REH cell (cell line): ENCODE measurements around a stretch of chr16.

- PRO-cap = no peak
Observed at GRCh38 chr16:15638903-15639648, 3.9 kb downstream of the MARF1 start.

GRCh38 chr16:15822887-15823796, 33.7 kb downstream of the MYH11 start:
- PRO-cap = no peak

DNA sequence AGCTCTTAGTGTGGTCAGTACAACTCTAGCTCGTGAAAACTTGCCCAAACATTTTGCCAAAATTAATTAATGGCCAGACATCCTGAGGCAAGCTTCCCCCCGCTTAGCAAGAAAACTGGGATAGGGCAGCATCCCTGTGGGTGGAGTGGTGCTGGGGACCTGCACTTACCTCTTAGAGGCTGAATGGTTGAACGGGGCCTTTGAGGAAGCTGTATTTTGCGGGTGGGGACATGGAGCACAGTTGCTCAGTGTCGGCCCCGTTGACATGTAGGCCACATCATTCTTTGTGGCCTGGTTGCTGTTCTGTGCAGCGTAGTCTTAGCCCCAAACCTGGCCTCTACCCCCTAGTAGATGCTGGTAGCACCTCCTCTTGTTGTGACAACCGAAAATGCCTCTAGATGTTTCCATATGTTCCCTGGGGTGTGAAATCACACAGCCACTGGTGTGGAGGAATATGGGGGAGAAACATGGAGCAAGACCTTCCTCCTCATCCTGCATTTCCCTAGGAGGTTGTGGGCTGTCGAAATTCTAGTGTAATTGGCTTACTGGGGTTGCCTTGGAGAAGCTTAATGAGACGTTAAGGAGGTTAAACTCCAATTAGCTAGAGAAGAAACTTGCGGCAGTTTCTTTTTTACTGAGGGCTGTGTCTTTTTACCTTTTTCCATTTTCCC, 9.3 kb downstream of the ABCC1 start:
- PRO-cap = no peak

- PRO-cap = no peak
Observed at GRCh38 chr16:15960984-15961560, 11.7 kb downstream of the ABCC1 start.

- PRO-cap = no peak
Observed at GRCh38 chr16:15971913-15972517, 22.6 kb downstream of the ABCC1 start.

- PRO-cap = no peak
Observed at GRCh38 chr16:16075708-16076389, 126.4 kb downstream of the ABCC1 start.

DNA sequence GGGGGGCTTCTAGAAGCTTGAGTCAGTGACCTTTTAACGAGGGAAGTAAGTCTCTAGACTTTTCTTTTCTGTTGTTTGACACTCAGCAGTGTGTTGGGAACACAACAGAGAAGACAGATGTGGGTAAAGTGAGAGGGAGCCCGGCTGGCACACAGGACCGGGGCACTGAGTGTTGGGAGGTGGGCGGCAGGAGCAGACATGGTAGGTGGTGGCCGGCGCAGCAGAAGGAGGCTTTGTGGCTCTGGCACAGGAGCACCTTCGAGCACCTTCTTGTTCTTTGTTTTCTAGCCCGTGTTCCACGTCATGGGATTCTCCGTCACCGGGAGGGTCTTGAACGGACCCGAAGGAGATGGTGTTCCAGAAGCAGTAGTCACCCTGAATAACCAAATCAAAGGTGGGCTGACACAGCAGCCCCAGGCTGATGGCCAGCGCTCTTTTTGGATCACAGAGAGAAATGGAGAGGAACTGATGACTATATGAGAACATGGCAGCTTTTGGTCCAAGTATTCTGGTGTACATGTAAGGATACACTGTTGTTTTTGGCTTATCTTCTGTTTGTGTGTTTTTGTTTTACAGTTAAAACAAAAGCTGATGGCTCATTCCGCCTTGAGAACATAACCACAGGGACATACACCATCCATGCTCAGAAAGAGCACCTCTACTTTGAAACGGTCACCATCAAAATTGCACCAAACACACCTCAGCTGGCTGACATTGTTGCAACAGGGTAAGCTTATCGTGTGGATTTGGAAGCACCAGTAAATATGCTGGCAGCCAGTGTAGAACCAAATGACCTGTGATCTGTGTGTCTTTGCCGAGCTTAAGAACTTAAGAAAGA, 23.3 kb downstream of the NOMO3 start:
- PRO-cap = no peak

- PRO-cap = no peak
Observed at GRCh38 chr16:16804862-16805075, 425.8 kb downstream of the NPIPA7 start.

DNA sequence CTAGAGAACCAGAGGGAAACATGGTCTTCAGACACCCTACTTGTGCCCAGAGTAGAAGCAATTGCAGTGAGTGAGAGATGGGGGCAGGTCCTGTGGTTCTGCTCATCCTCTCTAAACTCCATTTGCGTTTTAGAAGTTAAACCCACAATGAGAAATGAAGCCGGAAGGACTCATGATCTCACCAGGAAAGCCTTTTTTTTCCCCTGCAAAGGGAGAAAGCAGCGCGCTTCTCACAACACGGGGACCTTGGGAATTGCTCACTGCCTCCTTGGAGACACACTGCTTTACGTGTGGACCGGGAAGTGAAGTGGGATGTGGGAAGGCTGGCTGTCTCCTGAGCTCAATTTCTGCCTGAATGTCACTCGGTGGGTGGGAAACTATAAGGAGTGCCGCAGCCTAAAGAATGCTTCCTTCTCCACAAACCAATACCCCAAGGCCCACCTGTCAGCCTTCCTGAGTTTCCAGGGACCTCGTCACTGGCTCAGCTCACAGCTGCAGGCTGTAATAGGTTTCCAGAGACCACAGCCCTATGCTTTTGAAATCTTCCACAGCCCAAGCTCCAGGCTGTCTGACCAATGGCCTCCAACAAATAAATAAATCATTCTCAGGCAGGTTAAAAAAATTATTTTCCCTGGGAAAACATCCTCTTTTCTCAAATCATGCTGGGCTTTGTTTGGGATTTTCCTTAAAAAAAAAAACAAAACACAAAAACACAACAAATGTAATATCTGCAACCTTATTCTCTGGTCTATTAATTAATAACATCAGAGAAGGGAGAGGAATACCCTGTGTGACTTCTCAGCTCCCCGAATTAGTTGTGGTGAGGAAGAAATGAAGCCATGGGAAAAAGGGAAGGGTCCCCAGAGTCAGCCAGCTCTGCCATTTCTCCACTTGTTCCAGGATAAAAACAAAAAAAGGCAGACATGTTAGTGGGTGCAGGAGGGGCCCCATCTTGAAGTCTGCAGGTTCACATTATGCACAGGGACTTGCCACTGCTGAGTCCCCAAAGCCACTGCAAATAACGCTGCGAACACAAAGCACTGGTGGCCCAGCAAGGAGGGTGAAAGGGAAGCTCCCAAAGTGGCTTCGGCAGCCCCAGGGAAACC, 365.2 kb downstream of the XYLT1 start:
- PRO-cap = no peak

DNA sequence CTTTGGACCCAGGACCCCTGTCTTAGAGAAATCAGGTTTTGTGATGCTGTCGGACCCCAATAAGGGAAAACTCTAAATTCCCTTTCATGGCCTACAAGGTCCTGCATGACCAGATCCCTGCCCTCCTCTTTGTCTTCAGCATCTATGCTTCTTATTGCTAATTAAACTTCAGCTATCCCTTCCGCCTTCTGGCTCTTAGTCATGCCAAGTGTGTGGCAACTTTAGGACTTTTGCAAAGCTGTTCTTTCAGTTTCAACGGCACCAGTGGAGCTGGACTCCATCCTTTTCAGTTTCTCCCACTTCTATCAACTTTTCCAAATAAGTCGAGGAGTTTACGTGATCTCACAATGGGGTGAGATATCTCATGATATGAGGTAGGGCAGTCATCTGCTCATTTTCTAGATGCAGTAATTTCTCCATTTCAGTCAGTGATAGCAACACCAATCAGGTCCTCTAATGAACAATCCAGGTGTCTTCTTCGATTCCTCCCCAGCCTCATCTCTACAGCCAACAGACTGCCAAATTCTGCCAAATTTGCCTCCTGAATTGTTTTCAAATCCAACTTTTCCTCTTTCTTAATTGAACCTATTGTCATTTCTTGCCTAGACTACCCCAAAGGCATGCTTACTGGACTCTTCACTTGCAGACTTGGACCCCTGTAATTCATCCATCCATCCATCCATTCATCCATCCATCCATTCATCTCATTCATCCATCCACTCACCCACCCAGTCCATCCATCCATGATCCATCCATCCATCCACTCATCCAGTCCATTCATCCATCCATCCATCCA, 232.0 kb downstream of the XYLT1 start:
- PRO-cap = no peak

DNA sequence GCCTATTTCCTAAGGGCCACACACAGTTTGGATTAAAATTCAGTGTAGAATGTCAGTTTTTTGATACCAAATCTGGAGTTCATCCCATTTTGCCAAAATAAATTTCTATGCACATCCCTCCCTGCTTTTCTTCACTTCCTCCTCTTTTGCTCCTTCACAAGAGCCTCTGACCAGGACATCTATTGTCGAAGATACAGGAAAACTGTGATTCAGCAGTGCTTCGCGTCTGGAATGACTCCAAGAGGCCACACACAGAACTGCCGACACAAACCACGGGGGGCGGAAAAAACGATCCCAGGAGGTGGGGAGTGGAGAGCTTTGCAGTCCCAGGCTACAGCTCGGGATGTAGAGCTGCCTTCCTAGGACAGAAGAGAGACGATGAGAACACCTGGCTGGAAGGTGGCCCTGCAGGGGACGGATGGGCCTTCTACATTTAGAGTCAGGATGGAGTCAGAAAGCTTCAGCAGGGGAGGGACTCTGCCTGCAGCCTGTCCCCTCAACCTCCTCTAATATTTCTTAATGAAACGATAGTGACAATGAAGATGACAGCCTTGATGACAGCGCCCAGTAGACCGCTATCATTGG, 102.8 kb downstream of the XYLT1 start:
- PRO-cap = no peak

- PRO-cap = unidirectional peak, minus-strand start at chr16:17370555; unidirectional peak, minus-strand start at chr16:17370656
Observed at GRCh38 chr16:17370255-17370784, 100.4 kb downstream of the XYLT1 start.

- PRO-cap = bidirectional peak, plus-strand start at chr16:17469720, minus-strand start at chr16:17469602
Observed at GRCh38 chr16:17469300-17469899, 1.4 kb downstream of the XYLT1 start.

DNA sequence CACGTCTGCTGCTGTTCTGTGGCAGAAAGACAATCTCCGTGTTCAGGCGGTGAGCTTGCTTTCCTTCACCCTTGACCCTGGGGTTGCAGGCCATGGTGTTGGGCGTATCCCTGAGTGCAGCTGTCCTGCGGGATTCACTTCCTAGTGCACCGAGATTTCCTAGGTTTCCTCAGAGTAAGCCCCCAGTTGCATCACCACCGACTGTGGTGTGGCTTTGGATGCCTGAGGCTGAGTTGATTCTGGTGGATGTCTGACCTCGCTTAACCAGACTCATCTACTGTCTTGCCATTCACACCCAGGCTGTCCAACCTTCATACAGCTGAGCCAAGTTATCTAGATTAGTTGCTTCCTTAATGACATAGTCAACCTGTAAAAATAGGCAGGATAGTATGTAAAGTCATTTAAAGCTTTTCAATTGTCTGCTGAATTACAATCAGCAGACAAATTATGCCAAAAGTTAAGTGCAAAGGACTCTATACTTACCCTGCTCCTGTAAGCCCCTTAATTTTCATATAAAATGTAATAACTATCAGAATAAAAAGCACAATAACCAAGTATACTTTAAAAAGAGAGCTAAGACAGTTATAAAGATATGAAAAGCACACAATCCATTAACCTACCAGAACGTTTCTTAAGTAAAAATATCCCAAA, 8.1 kb upstream of the ARL6IP1 start:
- PRO-cap = no peak

DNA sequence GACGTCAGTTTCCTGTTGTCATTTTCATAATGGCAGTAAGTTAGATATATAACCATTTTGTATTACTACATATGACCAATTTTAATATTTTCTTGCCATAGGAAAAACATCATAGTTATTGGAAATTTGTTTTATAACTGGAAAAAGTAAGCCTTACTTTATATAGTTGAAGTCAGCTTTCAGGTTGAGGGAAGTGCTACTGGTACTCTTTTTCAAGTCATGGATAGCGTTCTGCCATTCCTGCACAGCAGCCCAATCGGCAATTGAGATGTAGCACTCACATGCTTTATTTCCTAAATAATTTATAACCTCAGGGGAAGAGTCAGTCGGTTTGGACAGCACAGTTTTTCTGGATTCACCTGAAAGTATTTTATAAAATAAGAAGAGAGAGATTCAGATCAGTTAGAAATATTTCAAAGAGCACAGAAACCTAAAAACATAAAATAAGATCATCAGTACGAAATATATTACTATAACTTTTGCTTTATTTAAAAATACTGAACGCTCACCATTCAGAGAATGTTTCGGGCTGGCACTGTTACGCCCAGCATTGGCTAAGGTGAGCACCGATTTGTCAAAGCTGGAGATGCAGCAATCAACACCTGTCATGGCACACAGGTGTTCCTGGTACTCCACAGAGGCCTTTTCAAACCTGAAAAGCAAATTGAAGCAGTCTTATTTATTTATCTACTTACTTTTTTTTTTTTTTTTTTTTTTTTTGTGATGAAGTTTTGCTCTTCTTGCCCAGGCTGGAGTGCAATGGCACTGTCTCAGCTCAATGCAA, 62.3 kb upstream of the ARL6IP1 start:
- PRO-cap = no peak

GRCh38 chr16:18959122-18959644, 24.6 kb upstream of the TMC7 start:
- PRO-cap = no peak

DNA sequence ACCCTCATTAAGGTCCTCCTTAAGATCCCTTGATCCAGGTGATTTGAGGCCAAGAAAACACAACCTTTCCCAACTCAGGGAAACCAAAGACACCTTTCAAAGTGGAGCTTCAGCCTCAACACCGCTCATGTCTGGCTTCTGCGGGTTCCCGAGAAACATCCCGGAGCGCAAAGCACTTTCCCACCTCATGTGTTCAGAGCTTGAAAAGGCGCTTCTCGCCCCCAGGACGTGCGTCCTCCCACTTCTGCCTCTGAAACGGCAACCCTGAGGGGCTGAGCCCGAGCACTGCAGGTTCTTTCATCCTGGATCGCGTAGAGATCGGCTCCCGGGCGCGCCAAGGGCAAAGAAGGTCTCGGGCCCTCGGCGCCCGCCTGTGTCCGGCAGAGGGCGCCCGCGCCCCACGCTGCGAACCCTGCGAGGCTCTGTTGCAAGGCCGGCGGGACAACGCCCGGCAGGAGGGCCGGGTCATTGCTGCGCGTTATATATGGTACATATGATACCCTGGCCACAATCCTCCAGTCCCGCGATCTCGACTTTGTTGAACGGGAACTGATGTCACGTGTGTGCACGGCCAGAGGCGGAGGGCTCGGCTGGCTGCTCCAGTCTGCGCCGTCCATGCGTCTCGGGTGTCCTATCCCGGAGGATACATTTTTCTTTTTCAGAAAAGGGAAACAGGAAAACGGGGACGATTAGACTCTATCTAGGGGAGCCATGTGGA, 19.0 kb downstream of the COQ7 start:
- PRO-cap = no peak

DNA sequence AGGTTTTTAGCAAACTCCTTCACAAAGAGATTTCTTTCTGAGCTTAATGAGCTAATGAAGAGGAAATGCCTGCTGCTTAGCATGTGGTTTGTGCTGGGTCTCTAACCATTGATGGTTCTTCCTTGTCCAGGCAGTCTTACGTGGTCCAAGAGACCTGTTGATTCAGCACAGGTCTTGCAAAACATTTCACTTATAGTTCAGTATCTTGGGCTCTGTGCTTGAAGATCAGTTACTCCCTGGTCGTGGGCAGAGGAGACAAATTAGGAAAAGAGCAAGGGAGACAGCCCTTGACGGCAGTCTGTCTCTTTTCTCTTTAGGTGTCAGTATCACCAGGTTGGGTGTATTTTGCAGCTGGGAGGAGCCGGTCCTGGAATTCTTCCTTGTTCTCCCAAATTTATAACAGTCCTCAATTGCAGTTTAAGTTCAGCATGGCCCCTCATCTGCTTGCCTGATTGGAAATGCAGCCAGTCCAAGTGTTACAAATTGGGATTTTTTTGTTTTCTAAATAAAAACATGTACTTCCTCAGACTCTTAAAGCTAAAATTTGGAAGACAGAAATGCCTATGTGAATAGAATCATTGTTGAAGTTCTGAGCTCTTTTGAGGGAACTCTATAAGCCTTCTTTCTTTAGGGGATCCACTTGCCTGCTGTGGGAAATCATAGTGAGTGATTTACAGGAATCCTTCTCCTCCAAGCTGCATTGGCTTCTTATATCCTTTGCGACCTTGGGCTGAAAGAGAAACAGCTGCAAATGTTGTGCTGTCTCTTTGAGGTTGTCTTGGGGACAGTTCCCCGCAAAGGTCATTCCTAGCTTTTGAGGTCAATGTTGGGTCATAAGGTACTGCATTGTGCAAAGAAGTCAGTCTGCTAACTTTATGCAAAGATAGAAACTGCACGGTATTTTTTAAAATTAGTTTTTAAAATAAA, 3.6 kb downstream of the ITPRIPL2 start:
- PRO-cap = no peak

GRCh38 chr16:19118472-19119295, 4.9 kb downstream of the ITPRIPL2 start:
- PRO-cap = no peak

DNA sequence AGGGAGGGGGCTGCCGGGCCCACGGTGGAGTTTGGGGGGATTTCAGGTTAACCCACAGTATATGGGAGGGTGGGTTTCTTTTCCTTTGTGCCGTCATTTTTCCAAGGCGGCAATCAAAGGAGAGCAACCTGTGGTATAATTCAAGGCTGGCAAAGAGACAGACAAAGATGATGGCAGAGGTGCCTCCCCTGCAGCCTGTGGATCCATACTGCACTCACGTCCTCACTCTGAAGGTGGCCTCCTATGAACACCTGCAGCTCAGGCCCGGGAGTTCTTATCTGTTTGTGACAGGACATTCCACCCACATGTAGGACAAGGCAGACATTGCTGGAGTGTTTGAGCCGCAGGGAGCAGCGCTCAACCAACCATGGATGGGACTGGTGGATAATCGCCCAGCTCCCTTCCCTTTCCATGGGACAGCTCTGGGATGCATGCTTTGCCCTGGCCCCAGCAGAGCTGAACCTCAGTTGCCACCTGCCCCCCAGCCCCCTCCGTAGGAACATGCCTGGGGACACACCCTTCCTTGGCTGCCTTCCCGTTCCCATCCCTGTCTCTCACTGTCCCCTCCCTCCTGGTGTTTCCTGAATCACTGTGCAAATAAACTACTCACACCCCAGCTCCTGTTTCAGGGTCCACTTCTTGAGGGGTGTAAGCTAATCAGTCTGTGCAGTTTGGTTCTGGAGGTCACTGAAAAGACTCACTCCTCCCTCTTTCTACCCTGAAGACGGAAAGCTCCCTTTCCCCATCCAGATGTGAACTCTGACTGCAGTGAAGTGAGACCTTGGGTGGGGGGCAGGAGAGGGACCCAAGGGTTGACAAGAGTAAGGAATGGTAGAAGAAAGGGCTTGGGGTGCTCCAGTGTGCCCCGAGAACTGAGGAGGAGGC, 22.2 kb downstream of the ITPRIPL2 start:
- PRO-cap = no peak